ENCODE measurements around a stretch of chr16.

GRCh38 chr16:34160437-34160761, 701.0 kb downstream of the TP53TG3F start:
- PRO-cap: no peak

- PRO-cap: no peak
Observed at GRCh38 chr16:34162763-34163222, 703.4 kb downstream of the TP53TG3F start.

- PRO-cap: no peak
Observed at GRCh38 chr16:35151545-35151807, 1692.1 kb downstream of the TP53TG3F start.

GRCh38 chr16:35336641-35337125, 1877.3 kb downstream of the TP53TG3F start:
- PRO-cap: no peak

DNA sequence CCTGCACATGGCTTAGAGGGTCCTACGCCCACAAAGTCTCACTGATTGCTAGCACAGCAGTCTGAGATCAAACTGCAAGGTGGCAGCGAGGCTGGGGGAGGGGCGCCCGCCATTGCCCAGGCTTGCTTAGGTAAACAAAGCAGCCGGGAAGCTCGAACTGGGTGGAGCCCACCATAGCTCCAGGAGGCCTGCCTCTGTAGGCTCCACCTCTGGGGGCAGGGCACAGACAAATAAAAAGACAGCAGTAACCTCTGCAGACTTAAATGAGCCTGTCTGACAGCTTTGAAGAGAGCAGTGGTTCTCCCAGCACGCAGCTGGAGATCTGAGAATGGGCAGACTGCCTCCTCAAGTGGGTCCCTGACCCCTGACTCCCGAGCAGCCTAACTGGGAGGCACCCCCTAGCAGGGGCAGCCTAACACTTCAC, 2009.6 kb downstream of the TP53TG3F start:
- PRO-cap: no peak

GRCh38 chr16:35802366-35802941, 2343.0 kb downstream of the TP53TG3F start:
- PRO-cap: no peak

- PRO-cap: no peak
Observed at GRCh38 chr16:46581464-46581932, 39.7 kb downstream of the SHCBP1 start.

- PRO-cap: no peak
Observed at GRCh38 chr16:46756357-46757221, 8.4 kb upstream of the MYLK3 start.

GRCh38 chr16:46843862-46844392, 12.9 kb upstream of the C16orf87 start:
- PRO-cap: no peak

GRCh38 chr16:46884985-46885687, 974 bp downstream of the GPT2 start:
- PRO-cap: no peak

GRCh38 chr16:46897571-46897995, 13.4 kb downstream of the GPT2 start:
- PRO-cap: no peak

DNA sequence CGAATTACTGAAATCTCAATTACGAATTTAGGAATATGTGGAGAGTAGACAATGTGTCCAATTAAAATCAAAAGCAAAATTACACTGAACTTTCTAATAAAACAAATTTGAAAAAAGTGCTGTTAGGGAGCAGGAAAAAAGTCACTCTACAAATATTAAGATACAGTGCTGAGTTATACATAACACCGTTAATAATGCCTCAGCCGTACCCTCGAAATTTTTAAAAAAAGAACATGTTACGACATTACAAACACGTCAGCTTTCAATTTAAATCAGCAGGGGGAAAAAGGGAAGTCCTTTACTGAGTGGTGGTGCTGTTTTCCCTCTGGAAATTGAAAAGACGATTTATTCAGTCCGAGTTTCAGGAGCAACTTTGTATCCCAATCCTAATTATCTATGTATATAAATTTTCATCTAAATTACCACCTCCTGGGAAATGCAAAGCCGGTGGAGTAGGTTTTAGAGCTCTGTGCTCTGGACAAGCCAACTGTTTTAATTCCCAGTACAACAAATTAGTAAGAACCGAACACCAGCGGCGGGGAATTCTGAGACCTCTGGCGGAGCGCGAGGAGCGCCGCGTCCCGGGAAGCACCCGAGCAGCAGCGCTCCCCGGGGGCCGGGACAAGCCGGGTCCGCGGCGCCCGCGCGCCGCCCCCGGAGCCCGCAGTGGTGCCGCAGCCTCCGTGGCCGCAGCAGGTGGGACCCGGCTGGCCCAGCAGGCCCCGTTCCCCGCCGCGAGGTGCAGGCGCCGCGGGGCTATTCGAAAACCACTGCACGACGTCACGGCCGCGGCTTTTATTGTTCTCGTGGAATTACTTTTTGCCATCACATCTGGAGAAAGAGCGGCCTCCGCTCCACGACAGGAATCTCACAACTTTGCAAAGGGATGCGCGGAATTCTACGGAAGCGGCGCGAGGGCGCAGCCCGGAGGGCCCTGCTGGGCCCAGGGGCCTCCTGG, 1.1 kb downstream of the NETO2 start:
- PRO-cap: bidirectional peak, plus-strand start at position 891 of the sequence, minus-strand start at position 866 of the sequence

- PRO-cap: no peak
Observed at GRCh38 chr16:47634127-47634705, 173.1 kb downstream of the PHKB start.

DNA sequence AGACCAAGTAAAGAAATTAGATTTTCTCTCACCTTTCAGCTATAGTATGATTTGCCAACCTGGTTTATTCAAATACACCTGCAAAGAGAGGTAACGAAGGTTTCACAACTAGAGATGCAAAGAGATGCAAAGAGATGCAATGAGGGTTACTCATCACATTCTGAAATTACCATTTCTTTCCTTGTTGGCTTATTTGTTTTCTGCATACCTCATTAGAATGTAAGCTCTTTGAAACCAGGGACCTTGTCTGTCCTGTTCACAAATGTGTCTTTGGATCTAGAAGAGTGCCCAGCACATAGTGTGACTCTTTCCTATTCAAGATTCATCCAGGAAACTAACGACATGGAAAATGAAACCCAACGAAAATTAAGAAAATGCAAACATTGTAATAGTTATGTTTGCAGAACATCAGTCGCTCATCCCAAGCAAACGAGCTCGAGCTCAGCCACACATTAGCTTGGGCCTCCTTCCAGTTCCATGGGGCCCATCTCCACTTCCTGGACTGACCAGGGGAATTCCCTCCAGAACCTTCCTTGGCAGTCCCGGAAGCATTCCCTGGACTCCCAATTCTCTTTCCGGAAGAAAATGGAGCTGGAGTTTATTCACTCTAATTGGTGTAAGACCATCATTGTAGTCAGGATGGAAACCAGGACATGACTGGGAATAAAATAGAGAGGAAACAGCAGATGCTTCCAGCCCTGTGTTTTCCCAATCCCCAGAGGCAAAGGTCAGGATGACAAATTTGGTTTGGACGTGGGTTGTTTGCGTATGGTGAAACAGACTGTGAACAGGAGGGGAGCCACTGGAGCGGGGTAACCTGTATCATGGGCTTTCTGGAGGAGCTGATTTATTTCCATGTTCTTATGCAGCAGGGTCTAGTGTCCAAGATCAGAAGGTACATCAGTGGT, 8.7 kb upstream of the LONP2 start:
- PRO-cap: no peak

DNA sequence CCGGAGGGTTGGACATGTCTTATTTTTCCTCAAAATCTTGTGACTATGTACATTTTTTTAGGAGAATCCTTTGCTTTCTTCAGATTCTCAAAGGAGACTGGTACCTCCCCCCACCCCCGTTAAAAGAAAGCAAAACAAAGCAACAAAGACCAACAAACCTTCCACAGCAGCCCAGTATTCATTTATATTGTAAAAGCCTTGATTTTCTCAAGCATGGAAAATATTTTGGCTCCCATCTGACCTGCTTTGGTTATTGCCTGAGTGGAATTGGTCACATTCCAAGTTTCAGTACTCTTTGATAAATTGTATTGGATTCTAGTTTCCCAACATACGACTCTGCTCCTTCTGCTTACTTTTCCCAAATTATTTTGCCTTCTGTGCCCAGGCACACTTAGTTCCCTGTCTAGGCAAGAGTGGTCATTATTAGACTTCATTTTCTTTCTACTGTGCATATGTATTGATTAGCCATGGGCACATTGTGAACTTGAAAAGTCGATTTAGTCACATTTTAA, 1.3 kb downstream of the ABCC11 start:
- PRO-cap: no peak

DNA sequence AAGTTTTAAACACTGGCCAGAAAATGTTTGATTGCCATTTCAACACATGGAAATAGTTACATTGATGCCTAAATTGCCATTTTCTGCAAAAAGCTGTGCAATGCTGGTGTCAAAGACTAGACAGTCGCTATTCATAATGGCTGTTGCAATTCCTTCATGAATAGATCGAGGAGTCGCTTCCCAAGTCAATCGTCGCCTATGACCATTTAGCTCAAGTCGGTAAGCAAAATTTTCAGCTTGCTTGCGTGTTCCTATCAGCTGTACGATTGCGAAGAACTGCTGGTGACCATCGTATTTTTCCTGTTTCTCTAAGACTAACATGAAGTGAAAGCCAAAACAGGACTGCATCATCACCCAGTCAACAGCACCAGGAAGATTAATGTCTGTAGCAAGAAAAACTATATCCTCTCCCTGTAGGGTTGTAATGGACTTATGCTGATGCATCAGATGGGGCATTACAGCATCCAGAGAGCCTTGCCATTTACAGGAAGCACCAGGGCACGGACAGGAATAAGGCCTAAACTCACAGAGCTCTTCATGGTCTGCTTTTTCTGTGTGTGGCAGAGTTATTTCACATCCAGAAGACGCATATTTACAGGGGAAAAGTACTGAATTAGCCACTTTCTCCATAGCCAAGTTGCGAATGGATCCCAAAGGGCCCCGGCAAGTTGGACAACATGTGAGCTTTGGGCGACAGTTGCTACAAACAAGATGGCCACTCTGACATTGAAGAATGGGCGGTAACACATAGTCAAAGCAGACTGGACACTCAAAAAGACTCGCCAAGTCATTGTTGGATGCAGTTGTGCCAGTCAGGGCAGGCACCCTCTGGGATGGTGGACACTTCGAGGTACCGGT, 23.4 kb downstream of the SIAH1 start:
- PRO-cap: no peak

DNA sequence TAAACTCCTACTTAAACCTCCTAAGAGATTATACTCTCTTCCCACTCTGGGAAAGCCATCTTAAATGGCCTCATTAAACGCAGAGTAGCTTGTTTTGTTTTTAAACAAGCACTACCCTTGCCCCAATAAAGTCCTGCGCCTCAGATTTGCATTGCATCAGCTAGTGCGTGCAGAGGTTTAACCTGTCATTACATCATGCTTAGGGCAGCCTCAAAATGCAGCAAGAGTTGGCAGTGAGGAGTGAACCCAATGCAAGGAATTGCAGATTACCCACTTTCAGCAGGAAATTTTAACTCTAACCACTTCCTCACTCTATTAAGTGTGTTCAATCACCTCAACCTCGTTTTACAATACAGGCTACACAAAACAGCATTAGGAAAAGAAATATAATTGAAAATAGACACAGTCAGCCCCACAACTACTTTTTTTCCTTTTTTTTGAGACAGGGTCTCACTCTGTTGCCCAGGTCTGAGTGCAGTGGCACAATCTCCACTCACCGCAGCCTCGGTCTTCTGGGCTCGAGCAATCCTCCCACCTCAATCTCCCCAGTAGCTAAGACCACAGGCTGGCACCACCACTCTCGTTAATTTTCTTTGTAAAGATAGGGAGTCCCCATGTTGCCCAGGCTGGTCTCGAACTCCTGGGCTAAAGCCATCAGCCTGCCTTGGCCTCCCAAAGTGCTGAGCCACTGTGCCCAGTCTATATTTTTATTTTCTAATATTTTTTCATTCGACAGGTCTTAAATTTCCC, 18.6 kb downstream of the SIAH1 start:
- PRO-cap: no peak

DNA sequence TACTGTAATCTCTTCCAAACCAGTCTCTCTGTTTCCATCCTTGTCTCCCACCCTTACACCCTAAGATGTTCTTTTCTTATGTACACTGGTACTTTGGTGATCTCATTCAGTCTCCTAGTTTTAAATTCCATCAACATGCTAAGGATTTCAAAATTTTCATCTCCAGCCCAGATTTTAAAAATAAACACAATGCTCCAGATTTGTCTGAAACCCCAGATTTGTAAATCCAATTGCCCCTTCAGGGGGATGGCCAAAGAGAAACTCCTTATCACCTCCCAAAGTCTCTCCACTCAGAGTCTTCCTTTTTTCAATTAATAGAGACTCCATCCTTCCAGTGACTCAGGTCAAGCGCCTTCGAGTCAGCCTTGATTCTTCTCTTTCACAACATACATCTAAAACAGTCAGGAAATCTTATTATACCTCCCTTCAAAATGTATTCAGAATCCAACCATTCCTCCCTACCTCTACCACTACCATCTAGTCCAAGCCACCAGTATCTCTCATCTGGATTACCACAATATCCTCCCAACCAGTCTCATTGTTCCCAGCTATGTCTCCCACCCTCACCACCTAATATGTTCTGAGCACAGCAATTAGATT, 12.0 kb downstream of the SIAH1 start:
- PRO-cap: no peak

- PRO-cap: no peak
Observed at GRCh38 chr16:48378581-48379131, 6.6 kb downstream of the SIAH1 start.

DNA sequence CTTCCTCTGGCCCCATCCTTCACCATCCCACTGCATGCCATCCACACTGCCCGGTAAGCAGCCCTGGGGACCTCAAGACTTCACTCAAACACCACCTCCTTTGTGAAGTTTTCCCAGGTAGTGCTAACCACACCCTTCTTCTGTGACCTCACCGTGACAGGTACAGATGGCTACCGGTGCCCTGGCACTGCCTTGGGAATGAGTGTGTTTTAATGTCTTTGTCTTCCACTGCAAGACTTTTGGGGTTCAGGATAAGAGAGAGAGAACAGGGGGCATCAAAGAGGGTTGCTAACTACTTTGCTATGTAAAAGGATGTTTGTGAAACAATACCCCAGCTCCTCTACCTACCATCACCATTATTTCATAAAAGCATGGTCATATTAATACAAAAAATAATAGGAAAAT, 63.1 kb upstream of the SIAH1 start:
- PRO-cap: no peak

Data from WTC11 (cell line).